Pericardium (tissue), 1 donor: ENCODE measurements around a stretch of chr2.

GRCh38 chr2:74414037-74414422, 7.4 kb downstream of the C2orf81 start:
- RRBS, result no CpG with 5 or more reads among the region's 4 CpGs

GRCh38 chr2:74456947-74457843, 1.0 kb upstream of the WBP1 start:
- RRBS, result 2% methylated on average over 9 of the region's 55 CpGs

- RRBS, result no CpG with 5 or more reads among the region's 27 CpGs
Measured at GRCh38 chr2:74481860-74482273, 931 bp downstream of the CCDC142 start.

GRCh38 chr2:74483151-74483650, 320 bp downstream of the TTC31 start:
- RRBS, result no CpG with 5 or more reads among the region's 22 CpGs

DNA sequence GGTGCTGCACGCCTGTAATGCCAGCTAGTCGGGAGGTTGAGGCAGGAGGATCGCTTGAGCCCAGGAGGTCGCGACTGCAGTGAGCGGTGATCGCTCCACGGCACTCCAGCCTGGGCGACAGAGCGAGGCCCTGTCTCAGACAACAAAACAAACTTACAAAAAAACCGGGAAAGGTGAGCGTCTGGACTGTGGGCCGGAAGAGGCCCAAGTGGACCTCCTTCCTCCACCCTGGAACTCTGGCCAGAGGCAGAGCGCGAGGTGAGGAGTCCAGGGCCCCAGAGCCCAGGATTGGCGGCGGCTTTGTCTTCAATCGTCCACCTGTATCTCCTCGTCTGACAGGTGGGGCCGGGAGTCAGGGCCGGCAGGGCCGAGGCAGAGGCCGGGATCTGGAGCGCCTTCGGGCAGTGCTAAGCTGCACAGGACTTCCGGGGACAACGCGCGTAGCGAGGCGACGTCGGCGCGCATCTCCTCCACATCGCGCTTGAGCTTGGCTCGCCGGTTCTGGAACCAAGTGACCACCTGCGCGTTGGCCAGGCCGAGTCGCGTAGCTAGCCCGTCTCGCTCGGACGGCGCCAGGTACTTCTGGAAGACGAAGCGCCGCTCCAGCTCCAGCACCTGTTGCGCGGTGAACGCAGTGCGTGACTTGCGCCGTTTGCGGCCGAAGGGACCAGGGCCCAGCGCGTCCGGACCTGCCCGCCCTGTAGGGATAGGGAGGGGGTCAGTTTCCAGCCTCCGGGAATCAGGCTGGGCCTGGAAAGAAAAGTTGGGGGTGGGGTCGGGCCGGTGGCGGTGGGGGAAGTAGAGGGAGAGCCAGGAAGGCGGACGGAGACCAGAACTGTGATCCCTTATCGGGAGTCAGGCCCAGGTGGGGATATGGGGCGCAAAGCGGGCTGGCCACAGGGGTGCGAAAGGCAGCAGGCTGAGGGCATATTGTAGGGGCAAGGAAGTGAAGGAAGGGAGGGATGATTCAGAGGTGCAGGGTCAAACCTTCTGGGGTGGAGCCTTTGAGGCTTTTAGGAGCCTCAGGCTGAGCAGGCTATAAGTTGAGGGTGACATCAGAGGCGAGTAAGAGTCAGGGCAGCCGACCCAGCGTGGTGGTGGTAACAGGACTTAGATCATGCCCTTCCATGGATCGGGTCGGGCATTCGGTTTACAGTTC, 1.4 kb downstream of the LBX2 start:
- RRBS, result 2% methylated on average over 22 of the region's 80 CpGs

DNA sequence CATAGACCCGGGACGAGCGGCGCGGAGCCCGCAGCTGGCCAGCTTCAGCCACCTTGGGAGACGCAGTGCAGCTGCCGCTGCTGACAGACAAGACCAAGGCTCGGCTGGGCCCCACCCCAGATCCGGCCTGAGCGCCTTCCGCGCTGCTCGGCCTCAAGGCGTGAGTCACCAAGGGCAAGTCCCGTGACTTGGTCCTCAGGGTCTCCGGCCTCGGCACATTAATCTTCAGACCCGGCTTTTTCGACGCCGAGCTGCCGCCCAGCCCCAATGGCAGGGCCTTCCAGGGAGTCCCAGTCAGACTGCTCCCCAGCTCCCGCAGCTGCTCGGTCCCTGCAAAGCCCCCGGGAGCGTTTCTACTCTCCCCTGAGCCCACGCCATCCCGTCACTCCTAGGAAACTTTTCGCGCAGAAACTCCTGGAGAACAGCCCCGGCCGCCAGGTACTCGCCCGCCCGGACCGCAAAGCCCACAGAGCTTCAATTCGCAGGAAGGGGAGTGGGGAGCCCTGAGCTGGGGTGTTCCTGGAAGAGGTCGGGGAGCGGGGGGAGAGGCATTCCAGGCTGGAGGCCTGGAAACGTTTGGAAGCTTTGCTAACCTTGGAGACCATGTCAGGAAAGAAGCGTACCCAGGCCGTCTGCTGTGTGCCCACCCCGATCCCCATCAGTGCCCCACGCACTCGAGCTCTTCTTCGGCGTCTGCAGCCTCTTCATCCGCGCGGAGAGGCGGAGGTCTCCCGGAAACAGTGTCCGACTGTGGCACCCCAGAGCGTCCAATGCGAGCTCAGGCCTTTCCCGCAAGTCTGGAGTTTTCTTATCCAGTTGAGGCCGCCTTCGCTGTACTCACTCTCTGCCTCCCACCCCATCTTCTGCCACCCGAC, 4.0 kb downstream of the PCGF1 start:
- RRBS, result 2% methylated on average over 27 of the region's 60 CpGs

DNA sequence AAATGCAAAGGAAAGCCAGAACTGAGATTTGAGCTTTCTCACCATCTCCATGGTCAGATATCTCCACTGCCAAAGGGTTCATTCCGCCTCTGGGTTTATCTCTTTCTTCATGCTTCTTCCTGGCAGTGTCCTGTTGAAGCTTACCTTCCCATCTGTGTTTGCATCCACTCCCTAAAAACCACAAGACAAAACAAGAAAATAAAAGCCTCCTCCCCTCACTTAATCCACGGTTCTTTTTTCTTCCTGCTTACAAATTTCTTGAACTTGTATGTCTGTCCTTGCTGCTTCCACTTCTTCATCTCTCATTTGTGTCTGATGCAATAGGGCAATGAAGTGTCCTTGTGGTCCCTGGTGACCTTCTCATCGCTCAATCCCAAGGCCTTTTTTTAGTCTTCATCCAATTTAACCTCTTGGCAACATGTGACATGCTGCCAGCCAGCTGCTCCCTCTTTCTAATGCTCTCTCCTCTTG, 87.5 kb downstream of the SEMA4F start:
- RRBS, result no CpG with 5 or more reads among the region's 3 CpGs

GRCh38 chr2:74854084-74854732, 20.3 kb downstream of the HK2 start:
- RRBS, result no CpG with 5 or more reads among the region's 7 CpGs

DNA sequence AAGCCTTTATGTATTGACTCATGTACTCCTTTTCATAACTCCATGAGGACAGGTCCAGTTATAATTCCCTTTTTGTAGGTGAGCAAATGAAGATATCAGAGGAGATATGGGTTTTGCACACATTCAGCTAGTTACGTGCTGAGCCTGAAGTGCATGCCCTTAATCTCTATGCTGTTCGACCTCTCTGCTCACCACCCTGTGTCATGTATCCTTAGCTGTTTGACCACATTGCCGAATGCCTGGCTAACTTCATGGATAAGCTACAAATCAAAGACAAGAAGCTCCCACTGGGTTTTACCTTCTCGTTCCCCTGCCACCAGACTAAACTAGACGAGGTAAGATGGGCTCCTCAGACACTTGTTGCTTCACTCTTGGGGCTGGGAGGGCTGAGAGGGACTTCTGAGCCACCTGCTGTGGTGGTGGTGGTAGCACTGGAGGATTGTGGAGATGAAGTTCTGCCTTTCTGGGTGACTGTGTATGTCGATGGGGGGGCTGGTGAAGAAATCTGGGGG, 38.2 kb downstream of the HK2 start:
- RRBS, result no CpG with 5 or more reads among the region's 6 CpGs

GRCh38 chr2:74917662-74918215, 40.7 kb upstream of the POLE4 start:
- RRBS, result no CpG with 5 or more reads among the region's 9 CpGs

DNA sequence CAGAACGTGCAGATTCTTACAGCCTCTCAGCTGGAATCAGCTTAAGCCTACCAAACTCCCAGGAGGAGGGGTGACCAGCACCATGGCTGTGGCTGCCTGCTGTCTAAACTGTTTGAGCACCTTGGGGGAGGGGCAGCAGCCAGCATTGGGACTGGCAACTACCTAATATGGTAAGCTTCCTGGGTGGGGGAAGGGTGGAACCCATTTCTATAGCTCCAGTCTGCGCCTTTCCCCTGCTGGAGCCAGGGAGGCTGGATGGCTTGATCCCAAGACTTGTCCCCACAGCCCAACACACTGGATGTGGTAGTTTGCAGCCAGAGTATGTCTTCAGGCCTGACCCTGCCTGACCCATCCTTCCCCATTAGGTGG, 10.7 kb upstream of the POLE4 start:
- RRBS, result no CpG with 5 or more reads among the region's 2 CpGs

DNA sequence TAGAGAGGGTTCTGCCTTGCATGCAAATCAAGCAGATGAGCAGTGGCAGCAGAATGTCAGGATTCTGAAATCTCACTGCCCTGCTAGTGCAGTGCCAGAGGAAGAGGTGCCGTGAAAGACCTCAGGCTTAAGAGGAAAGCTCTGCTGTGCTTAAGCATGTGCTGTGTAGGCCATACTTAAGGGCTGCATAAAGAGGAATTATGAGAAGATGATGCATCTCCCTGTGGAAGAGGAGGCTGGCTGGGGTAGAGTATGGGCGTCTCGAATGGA, 132.0 kb downstream of the EVA1A start:
- RRBS, result no CpG with 5 or more reads among the region's 3 CpGs

GRCh38 chr2:75522500-75522988, 38.2 kb downstream of the EVA1A start:
- RRBS, result no CpG with 5 or more reads among the region's 1 CpG

DNA sequence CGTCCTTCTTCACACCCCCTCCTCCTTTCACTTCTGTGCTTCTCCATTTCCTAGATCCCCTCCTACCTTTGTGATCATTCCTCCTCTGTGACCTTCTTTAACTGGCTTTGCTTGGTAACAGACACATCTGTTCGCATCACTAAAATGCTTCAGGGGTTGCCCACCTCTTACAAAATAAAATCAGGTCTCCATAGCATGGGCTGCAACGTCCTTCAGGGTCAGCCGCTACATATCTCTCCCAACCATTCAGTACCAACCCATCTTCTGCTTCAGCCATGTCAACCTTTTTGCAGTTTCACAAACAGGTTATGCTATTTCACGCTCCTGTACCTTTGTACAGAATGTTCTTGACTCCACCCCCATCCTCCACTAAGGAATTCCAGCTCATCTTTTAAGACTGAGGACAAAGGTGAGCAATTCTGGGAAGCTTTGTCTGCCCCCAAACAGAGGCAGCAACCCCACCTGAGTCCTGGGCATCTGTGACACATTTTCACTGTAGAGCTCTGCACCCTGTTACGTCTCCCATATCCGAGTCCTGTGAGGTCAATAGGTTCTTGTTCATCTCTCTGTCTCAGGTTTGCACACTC, 8.8 kb upstream of the EVA1A start:
- RRBS, result no CpG with 5 or more reads among the region's 7 CpGs

DNA sequence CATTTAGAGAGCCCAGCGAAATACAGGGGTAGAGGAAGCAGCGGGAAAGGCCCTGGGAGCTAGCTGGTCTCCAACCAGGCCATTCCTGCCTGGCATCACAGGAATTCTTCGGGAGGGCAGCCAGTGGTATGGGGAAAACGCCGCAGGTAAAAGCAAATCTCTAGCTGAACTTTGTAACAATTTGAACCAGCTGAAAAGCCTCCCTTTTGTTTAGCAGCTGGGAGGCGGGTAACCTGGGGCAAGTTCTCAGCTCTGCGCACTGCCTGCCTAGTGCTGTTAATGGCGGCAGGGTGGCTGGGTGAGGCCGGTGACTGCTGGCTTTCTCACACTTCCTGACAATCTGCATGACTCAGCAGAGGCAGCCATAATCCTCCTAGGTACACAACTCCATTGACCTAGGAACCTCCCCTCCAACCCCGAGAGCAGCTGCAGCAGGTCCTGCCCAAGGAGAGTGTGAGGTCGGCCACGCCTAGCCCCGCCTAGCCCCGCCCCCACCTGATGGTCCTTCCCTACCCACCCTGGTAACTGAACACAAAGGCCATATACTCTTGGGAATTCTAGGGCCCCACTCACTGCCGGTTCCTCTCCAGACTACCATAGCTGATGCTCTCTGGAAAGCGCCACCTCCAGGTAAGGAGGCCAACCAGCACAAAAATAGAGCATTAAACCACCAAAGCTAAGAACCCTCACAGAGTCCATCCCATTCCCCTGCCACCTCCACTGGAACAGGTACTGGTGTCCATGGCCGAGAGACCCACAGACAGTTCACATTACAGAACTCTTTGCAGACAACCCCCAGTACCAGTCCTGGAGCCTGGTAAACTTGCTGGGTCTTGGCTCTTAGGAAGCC, 483.7 kb upstream of the REG3G start:
- RRBS, result no CpG with 5 or more reads among the region's 17 CpGs

- RRBS, result no CpG with 5 or more reads among the region's 3 CpGs
Measured at GRCh38 chr2:79122796-79123212, 2.5 kb downstream of the REG1A start.

- RRBS, result no CpG with 5 or more reads among the region's 3 CpGs
Measured at GRCh38 chr2:83993243-83993788, 465.8 kb downstream of the SUCLG1 start.

DNA sequence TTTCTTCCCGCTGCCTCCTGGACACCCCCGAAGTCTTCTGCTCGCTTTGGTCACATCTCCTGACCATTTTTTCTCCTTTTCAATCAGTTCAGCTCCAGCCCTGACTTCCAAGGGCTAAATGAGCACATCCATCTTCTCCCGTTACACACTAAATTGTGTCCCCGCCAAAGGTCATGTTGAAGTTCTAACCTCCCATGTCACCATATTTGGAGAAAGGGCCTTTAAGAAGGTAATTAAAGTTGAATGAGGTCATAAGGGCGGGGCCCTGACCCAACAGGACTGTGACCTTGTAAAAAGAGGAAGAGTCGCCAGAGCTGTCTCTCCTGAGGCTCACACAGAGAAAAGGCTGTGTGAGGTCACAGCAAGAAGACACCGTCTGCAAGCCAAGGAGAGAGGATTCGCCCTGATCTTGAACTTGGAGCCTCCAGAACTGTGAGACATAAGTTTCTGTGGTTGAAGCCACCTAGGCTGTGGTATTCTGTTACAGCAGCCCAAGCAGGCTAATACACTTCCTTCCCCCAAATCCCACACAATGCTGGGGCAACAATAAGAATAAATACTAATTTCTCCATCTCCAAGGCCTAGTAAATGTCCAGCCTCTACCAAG, 24.1 kb downstream of the TRABD2A start:
- RRBS, result no CpG with 5 or more reads among the region's 9 CpGs

GRCh38 chr2:84904580-84905081, 825 bp upstream of the TMSB10 start:
- RRBS, result no CpG with 5 or more reads among the region's 19 CpGs

GRCh38 chr2:84919821-84920750, 14.6 kb downstream of the TMSB10 start:
- RRBS, result no CpG with 5 or more reads among the region's 12 CpGs